Natural killer cell (primary cell): ENCODE results near the genes TMEM8B and OR2S2.

- PRO-cap: no peak
Measured at GRCh38 chr9:34701108-34701769, 8.7 kb downstream of the CCL21 start.

GRCh38 chr9:34992232-34993536, 3.1 kb downstream of the DNAJB5 start:
- PRO-cap: no peak

- PRO-cap: no peak
Measured at GRCh38 chr9:35043139-35043670, 1.2 kb downstream of the C9orf131 start.

DNA sequence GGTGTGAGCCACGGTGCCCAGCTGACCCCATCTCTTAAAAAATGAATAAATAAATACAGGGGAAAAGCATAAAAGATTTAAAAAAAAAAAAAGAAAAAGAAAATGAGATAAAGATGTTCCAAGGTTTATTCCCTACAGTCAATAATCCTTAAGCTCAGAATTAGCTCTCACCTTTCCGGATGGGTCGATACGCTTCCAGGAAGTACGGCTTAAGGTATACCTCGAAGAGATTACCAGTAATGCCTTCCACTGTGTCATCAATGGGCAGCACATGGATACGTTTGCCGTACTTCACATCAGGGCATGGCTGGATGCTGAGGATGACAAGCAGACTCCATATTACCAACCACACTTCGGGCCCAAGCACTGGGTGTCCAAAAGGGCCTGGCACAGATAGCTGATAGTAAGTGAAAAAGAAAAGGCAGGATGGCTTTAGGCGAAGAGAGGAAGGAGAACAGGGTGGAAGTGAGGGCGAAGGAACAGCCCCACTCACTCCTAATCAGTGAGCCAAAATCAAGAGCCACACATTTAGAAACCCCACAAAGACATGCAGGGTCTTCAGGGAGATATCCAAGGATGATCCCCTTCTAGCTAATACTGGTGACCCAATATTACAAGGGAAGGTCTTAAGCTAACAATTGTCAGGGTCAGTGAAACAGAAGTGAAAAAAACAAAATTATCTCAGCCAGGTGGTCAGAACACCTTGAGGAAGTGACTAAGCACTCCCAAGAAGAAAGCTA, 5.8 kb downstream of the VCP start:
- PRO-cap: no peak

GRCh38 chr9:35070193-35070398, 2.3 kb downstream of the VCP start:
- PRO-cap: no peak

GRCh38 chr9:35149096-35149363, 12.8 kb upstream of the UNC13B start:
- PRO-cap: no peak

GRCh38 chr9:35177557-35177921, 15.7 kb downstream of the UNC13B start:
- PRO-cap: no peak

DNA sequence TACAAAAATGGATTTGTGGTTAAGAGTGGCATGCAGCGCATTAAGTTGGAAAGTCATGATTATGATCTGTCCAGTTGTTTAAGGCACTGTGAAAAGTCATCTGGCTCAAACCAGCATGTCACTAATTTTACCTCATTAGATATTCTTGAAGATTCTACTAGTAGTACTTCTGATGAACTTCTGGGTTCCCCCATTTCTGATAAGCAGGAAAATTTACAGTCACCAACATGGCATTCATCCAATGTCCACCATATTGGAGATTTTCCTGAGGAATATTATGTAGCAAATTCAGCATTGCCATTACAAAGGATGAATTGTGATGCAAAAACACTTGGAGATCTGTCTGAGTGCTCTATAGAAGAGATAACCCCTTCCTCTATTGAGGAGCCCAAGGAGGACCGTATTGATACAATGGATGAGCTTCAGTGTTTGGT, 138.6 kb downstream of the UNC13B start:
- PRO-cap: no peak

GRCh38 chr9:35603917-35604103, 1.3 kb upstream of the TESK1 start:
- PRO-cap: unidirectional peak, minus-strand start at chr9:35604047

GRCh38 chr9:35608681-35609822, 4.0 kb downstream of the TESK1 start:
- PRO-cap: no peak

GRCh38 chr9:35656686-35657640, 1.1 kb upstream of the CCDC107 start:
- PRO-cap: no peak

GRCh38 chr9:35663084-35663474, 1.9 kb downstream of the ARHGEF39 start:
- PRO-cap: no peak

DNA sequence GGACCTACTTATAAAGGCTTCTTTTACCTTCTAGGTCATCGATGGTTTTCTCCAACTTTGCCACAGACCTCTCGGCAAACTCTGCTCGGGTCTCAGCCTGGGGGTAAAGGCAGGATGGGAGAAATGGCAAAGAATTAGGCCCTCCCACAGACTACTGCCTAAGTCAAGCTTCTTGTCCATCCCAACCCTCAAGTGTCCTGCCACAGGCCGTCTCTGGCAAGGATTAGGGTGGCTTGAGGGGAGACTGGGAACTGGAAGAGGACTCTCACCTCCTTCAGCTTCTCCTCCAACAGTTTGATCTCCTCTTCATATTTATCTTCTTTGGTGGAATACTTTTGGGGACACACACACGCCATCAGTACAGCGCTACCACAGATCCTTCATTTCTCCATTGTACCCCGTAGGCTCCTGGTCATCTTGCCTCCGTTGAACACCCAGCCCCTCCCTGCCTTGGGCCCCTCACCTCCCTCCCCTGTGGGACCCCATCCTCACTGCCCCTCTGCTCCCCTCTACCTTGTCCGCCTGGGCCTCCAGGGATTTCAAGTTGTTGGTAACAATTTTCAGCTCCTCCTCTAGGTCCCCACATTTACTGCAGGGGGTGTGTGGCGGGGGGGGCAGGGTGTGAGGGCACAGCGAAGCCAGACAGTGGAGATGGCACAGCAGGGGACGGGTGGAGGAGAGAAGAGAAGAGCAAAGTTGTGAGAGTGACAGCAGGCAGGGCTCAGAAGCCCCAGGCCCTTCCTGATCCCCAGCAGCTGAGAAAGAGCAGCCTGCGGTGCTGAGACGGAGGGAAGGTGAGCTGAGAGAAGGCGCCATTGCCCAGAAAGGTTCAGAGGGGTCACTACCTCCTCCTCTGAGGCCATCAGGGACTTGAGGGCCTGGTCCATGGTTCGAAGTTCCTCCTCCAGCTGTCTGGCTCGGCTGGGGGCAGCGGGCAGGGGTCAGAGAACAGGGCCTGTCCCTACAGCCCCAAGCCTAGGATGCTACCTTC, 5.2 kb downstream of the TPM2 start:
- PRO-cap: no peak

- PRO-cap: no peak
Measured at GRCh38 chr9:35688683-35689481, 843 bp downstream of the TPM2 start.

- PRO-cap: no peak
Measured at GRCh38 chr9:35697885-35698989, 8.5 kb upstream of the TPM2 start.

DNA sequence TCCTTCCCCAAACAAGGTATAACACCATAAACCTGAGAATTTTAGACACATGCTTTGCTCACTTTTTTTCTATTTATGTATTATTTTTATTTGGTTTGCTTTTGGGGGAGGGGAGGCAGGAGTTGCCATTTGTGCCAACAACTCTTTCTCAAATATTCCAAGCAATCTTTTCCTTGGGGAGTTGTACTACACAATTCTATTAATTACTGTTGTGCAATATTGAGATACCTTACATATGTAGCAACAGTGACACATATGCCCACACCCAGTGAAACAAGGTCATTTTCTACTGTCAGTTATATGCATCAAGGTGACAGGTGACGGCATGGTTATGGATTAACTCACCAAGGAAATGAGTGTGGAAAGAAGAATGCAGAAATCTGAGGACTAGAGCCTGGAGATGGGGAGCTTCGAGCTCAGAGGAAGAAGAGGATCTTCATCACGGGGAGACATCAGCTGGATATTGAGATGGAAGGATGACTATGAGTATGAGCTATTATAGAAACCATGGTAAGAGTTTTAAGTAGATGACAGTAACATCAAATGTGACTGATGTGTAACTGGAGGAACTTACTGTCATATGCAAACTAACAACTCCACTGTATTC, 17.9 kb upstream of the MSMP start:
- PRO-cap: no peak

DNA sequence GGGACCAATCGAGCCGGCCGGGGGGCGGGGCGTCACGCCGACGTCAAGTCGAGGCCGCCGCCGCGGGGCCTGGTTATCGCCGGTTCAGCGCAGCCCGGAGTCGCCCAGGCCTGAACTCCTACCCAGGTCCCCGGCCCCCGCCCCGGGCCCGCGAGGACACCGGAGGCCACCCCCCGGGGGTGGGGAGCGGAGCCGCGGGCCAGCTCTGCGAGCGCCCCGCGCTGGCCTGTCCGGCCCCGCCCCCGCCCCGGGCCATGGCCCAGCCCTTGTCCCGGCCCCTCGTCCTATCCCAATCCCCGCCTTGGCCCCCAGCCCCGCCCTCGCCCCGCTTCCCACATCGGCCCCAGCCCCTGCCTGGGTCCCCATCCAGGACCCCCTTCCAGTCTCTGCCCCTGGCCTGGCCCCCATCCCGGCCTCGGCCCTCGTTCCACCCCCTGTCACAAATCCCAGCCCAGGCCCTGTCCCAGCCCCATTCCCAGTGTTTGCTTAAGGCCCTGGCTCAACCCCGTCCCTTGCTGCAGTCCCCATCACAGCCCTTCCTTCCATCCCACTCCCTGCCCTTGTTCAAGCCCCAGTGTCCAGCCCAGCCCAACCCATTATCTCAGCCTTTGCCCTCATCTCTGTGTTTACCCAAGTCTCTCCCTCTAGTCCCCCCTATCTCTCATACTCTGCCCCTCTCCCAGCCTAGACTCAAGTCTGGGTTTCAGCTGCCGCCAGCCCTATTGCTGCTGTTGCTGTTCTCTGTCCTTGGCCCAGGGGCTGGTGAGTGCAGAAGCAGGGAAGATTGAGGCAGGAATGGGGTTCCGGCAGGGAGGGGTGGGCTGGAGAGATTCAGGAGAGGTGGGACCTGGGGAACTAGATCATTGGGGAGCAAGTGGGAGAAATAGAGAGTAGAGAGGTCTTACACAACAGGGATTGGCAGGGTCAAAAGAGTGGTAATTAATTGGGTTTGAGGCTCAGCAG, at the start of gene TMEM8B:
Gene TMEM8B, plus strand, starts transcription at position 35 of the 963 bp plus-strand sequence.
- PRO-cap: bidirectional peak, plus-strand start at position 73 of the sequence, minus-strand start outside the sequence

GRCh38 chr9:35835740-35836080, 6.7 kb downstream of the TMEM8B start:
- PRO-cap: no peak

DNA sequence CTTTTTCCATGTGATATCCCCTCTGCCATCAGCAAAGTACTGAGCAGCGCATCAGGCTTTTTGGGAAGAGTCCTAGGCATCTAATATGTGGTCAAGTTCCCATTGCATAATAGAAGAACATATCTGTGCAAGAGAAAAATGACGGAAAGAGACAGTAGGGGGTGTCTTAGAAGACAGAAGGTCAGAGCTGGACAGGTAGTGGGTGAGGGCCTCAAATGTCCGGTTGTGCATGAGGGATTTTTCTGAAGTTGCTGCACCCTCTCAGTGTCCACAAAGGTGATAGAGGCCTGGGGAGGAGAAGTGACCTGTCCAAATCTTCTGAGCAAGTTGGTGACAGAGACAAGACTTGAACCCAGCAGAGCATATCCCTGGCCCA, at the start of gene OR2S2:
Gene OR2S2, minus strand, starts transcription at position 66 of the 376 bp plus-strand sequence.
- PRO-cap: no peak

DNA sequence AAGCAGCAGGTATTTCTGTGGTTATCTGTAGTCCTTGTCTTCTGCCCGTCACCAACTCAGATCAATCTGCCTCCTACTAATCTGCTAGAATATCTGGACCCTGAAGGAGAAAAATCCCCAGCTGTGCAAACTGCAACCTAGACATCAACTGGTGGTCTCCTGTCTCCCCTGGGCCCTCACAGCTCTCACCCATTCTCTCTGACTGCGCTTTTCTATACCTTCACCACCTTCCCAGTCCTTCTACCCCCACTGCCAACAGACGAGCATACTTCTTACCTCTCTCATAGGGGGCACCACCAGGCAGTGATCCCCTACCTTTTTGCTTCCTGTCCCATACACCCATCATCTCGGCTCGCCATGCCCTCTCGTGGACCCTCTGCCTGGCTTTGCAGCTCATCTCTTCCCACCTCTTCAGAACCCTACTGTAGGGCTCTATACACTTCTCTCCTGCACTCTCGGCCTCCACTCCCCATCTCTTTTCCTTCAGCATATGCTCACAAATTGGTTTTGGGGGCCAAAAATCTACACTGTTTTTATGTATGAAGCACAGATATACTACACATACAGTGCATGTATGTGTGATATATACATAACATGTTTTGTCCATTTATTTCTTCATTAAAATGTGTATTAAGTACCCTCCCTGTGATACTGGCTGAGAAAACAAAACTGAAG, 28.3 kb downstream of the CLTA start:
- PRO-cap: no peak